Vagina (tissue), 1 donor: ENCODE data around the genes XRRA1 and MOGAT2.

DNA sequence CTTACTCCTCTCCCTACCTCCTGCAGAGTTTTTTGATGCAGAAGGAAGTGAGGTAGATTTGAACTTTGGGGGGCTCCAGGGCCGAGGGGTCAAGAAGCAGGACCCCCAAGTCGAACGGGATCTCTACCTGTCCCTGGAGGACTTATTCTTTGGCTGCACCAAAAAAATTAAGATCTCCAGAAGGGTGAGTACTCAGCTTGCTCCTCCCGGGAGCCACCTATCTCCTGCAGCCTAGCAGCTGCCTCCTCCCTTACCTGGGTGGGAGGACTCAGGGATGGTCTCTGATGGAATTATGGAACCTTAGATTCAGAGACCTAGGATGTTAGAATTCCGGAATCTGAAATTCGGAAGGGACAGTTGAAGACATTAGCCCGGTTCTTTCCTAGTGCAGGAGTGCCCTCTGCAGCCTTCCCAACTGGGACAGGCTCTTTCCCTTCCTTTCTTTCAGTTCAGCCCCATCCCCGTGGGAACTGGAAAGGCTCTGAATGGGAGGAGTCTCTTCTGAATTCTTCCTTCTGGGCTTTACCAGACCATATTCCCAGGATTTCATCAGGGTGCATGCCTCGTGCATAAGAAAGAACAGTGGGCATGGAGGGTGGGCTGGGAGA, 14.1 kb downstream of the DNAJB13 start:
- PRO-cap, result no peak
- RAMPAGE, long total RNA, result no peak

DNA sequence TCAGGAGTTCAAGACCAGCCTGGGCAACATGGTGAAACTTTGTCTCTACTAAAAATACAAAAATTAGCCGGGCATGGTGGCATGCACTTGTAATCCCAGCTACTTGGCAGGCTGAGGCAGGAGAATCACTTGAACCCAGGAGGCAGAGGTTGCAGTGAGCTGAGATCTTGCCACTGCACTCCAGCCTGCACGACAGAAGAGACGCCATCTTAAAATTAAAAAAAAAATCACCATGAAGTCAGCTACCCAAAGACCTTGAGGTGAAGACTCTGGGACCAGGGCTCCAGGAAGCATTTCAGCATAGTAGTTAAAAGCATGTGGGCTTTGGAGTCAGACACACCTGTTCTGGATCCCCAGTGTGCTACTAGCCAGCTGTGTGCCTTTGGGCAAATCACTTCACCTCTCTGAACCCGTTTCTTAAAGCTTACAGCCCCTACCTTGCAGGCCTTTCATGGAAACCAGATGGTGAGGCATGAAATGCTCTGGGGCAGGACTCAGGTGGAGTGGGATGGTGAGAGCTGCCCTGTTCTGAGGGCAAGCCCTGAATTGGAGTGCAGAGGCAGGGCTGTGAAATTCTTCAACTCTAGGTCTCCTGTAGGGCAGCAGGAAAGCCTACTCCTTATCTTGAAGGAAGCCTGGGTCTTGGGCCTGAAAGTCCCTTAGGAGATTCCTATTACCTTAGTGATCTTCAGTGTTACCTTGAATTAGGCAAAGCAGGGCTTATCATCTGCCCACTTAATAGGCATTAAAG, 10.5 kb downstream of the UCP2 start:
- PRO-cap, result no peak
- RAMPAGE, long total RNA, result no peak

- PRO-cap, result bidirectional peak, plus-strand start at chr11:73983456, minus-strand start at chr11:73983327
- RAMPAGE, long total RNA, result no peak
These were observed 711 bp upstream of the UCP2 start for GRCh38 chr11:73983168-73983940.

- PRO-cap, result no peak
- RAMPAGE, long total RNA, result no peak
These were observed 24.7 kb upstream of the UCP3 start for GRCh38 chr11:74033422-74034069.

DNA sequence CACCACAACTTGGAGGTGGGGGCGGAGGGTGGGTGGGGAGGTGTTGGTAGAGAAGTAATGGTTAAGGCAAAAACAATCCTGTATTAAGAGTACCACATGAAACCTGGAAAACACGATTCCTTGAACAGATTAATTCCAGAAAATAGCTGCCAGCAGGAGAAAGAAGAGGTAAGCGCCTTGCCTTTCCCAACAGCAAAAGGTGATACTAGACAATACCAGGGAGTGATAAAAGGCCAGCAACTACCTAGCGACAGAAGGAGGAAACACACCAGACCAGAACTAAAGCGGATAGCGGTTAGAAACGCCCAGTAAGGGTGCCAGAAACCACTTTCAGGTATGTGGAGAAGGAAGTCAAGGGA, 918 bp downstream of the PGM2L1 start:
- PRO-cap, result no peak
- RAMPAGE, long total RNA, result no peak

DNA sequence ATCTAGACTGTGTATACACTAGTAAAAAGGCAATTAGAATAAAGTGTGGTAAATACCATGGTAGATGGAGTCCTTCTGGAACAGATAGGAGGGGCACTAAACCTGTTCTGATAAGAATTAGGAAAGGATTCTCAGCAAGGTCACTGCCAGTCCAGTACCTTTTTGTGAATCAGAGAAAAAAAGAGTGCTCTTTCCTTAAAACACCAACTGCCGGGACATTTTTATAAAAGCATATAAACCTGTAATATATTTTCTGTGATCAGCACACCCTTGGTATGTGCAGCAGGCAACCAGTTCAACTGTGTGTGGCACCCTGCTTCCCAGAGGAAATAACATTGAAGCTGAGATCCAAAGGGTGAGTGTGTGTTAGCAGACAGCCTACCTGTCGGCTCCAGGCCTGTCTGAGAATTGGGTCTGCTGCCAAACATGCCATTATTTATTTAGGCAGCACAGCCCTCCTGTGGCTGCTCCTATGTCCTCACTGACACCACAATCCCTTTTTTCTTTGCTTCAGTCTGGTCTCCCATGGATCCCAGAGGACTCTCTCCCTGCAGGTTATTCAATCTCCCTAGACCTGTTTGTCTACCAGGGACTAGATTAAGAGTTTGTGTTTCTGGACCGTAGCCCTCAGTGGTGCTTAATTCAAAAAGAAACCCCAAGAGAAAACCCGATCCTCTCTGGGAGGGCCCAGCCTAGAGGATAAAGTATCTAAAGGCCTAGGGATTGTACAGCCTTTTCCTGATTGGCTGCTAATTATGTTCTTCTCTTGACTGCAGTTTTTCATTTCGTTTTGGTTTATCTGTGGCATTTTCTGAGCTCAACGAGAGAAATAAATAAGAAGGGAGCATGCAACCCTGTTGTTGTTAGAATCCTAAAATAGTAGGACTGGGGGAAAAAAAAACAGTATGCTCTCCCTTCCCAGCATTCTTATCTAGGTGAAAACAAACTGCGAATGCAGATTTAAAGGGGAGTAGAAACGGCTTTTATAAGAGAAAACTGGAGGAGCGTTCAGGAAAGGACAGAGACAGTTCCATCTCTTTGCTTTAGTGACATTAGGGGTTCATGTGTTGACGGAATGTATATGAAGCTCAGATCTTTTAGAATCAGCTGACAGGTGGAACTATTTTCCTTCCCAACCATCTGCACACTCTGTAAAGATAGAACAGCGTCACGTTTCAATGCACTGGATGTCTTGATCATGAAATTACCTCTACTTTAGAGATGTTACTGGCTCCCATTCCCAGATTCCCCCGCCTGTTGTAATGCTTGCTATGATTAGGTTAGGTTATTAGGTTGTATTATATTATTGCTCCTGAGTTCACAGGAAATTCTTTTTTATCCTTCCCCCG, 24.0 kb downstream of the KCNE3 start:
- PRO-cap, result no peak
- RAMPAGE, long total RNA, result no peak

DNA sequence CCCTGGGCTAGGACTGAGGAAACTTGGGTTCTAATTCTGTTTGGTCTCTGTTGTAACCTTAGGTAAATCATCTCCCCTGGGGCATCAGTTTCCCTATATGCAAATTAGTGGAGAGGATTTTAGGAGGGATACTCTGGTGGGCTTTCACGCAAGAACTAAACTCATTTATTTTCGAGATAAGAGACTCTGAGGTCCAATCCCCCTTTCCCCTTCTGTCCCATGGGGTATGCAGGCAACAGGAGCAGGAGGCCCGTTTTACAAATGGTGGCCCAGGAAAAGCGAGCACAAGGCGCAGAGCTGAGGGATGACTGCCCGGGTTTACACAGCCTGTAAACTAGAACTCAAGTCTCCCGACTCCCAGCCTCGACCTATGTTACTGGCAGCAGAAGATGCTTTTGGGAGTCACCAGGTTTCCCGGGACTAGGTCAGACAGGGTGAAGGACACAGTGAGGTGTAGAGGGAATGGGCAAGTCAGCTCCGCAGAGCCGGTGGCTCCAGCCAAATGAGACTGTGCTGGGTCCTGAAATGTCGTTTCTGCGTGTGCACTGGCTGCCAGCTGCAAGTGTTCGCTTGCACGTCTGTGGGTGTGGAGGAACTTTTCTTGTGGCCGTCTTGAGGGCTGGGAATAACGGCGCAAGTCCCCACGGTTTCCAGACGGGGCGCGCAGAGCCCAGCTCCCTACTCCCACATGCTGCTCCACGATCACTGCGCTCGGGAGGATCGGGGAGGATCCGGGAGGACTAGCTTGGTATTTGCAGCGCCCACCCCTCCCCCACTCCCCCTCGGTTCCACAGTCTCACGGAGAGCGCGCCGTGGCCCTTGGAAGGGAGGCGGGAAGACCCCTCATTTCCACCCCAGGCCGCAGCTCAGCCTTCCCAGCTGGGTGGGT, 603 bp downstream of the KCNE3 start:
- PRO-cap, result bidirectional peak, plus-strand start at position 689 of the sequence, minus-strand start at position 707 of the sequence
- RAMPAGE, long total RNA, result no peak

- PRO-cap, result bidirectional peak, plus-strand start at chr11:74949251, minus-strand start at chr11:74949064
- RAMPAGE, long total RNA, result start-site peak on the minus strand at chr11:74949059-74949136, 104 reads; start-site peak on the plus strand at chr11:74949272-74949283, 147 reads
These were observed at the start of gene XRRA1 for GRCh38 chr11:74948558-74949750. TSS of gene XRRA1 (minus strand) at chr11:74949091.

- PRO-cap, result no peak
- RAMPAGE, long total RNA, result no peak
These were observed 10.8 kb upstream of the SLCO2B1 start for GRCh38 chr11:75139963-75140642.

- PRO-cap, result no peak
- RAMPAGE, long total RNA, result no peak
These were observed 990 bp upstream of the SLCO2B1 start for GRCh38 chr11:75149728-75150506.

GRCh38 chr11:75265872-75266655, 25.5 kb downstream of the TPBGL start:
- PRO-cap, result no peak
- RAMPAGE, long total RNA, result no peak

DNA sequence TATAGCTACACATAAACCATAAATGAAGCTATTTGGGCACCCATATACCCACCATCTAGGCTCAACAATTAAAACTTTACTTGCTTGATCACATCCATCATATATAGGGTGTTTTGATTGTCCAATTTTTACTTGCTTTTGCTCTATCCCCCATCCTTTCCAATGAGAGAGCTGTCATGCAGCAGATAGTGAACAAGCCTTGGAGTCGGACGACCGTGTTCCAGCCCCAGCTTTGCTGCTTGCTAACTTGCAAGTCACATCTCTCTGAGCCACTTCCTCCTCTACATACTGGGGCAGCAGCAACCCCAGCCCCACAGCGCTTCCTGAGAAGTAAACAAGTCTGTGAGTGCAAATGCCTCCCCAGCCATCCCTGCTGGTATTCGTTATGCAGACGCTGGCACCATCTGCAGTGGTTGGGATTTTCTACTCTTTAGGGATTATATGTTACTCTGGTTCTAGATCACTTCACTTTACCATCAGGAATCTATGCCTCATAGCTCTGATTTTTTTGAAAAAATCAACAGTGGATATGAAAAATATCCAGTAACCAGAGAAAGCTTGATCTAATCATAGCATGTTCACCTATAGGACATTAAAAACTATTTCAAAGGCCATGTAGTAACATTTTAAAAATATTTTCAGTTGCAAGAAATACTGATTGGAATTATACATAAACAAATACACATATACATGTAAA, 35.0 kb downstream of the TPBGL start:
- PRO-cap, result no peak
- RAMPAGE, long total RNA, result no peak

GRCh38 chr11:75319222-75319761, 32.2 kb downstream of the ARRB1 start:
- PRO-cap, result no peak
- RAMPAGE, long total RNA, result no peak

- PRO-cap, result no peak
- RAMPAGE, long total RNA, result no peak
These were observed 3.6 kb downstream of the RPS3 start for GRCh38 chr11:75402574-75403626.

- PRO-cap, result no peak
- RAMPAGE, long total RNA, result no peak
These were observed 42.5 kb upstream of the KLHL35 start for GRCh38 chr11:75475279-75476226.

GRCh38 chr11:75627850-75628226, 41.0 kb downstream of the MAP6 start:
- PRO-cap, result no peak
- RAMPAGE, long total RNA, result no peak

DNA sequence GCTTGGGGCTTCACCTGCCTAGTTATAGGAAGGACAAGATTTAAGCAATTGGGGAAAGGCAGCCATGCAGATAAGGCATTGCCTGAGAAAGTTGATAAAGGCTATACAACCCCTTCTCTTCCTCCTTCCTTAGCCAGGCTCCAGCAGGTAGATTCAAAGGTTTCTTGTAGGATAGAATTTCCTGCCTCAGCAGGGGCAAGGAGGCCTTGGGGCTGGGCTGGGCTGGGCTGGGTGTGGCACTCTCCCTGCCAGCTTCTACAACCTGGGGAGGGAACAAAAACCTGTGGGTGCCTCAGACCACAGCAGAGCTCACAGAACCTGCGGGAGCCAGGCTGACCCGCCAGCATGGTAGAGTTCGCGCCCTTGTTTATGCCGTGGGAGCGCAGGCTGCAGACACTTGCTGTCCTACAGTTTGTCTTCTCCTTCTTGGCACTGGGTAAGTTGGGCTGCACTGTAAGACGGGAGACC, at the start of gene MOGAT2:
Gene MOGAT2 (plus strand): TSS at position 295 of the 468 bp plus-strand sequence.
- PRO-cap, result no peak
- RAMPAGE, long total RNA, result no peak

GRCh38 chr11:75721645-75722595, 4.3 kb downstream of the MOGAT2 start:
- PRO-cap, result no peak
- RAMPAGE, long total RNA, result no peak

DNA sequence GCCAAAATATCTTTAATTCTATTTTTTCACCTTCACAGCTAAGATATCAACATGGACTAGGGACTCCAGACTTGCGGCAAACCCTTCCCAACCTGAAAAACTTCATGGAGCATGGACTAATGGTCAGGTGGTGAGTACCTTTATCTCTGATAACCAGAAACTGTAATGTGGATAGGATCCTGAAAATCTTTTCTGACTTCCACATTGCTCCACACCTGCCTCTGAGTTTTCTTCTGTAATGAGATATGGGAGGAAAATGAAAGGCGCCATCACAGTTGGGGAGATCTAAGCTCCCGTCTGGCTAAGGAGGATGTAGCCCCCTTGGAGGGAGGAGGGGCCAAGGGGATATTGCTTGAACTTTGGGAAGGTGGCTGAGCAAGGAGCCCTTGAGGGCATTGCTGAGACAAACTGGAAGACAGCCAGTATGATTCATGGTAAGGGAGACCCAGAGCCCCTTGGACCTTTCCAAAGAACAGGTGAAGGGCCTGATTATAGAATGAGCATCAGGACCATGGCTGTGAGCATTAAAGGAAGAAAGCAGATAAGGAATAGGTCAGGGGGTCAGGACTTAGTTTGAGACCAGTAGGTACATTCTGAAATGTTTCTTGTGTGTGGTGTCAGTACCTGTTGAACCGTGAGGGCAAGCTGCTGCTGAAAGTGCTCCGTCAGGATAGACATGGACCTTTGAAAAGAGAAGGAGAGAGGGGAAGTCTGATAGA, 90.3 kb downstream of the WNT11 start:
- PRO-cap, result no peak
- RAMPAGE, long total RNA, result no peak

- PRO-cap, result no peak
- RAMPAGE, long total RNA, result no peak
These were observed 55.2 kb downstream of the WNT11 start for GRCh38 chr11:76151141-76151501.